Spleen (tissue), 7 donors: ENCODE measurements around the genes FBXO30 and ADGB.

- PRO-cap, 4 experiments, result no peak in any of the 4 experiments
- RAMPAGE, long total RNA, 4 experiments, result no peak in any of the 4 experiments
These were observed 31.3 kb downstream of the STX11 start for GRCh38 chr6:144181416-144182246.

DNA sequence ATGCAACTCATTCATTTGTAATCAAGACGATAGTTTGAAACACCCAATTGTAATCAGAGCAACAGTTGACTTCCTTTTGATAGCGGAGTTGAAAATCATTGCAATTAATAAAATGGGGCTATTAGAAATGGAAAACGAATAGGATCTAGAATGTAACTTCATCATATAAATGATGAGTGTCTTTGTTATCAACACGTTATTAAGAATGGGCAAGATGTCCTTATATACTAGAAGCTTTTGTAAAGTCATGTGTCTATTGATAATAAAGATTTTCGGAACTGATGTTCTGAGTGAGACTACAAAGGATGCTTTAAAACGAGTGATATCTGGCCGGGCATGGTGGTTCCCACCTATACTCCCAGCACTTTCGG is 41.3 kb downstream of the STX11 start:
- PRO-cap, 4 experiments, result no peak in any of the 4 experiments
- RAMPAGE, long total RNA, 4 experiments, result no peak in any of the 4 experiments

- PRO-cap, 4 experiments, result no peak in any of the 4 experiments
- RAMPAGE, long total RNA, 4 experiments, result no peak in any of the 4 experiments
These were observed 275.0 kb downstream of the UTRN start for GRCh38 chr6:144560016-144560557.

- PRO-cap, 4 experiments, result no peak in any of the 4 experiments
- RAMPAGE, long total RNA, 4 experiments, result no peak in any of the 4 experiments
These were observed 280.0 kb downstream of the UTRN start for GRCh38 chr6:144565120-144565544.

DNA sequence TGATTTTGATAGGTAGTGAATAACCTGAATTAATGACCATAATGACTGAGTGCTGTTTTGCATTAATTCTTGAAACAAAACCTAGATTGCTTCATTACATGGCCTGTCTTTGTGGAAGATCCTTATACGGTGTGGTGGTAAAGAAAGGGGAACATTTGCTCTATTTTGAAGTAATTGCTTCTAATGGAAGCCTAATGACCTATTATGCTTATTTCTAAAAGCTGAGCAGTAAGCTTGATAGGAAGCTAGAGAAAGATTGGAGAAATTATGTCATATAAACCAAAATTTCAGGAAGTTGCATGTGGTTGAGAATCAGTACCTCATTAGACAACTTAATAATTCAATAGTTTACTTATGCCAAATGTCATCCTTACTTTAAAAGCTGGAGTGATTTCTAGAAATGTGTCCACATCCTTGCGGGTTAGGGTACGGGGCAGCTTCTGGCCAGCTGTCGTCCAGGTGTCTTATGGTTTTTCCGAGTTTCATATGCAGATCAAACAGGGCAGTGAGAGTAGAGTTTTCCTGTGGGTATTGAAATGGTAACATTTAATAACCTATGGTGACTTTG is 310.8 kb downstream of the UTRN start:
- PRO-cap, 4 experiments, result no peak in any of the 4 experiments
- RAMPAGE, long total RNA, 4 experiments, result no peak in any of the 4 experiments

GRCh38 chr6:144850719-144851578 is 565.8 kb downstream of the UTRN start:
- PRO-cap, 4 experiments, result no peak in any of the 4 experiments
- RAMPAGE, long total RNA, 4 experiments, result no peak in any of the 4 experiments

- PRO-cap, 4 experiments, result no peak in any of the 4 experiments
- RAMPAGE, long total RNA, 4 experiments, result no peak in any of the 4 experiments
These were observed 567.2 kb downstream of the UTRN start for GRCh38 chr6:144852054-144853054.

- PRO-cap, 4 experiments, result no peak in any of the 4 experiments
- RAMPAGE, long total RNA, 4 experiments, result no peak in any of the 4 experiments
These were observed 16.0 kb downstream of the FBXO30 start for GRCh38 chr6:145798586-145799005.

- PRO-cap, 4 experiments, result peak in 4 of 4 experiments; most common plus-strand start chr6:145814949 (in 3); most common minus-strand start chr6:145814759 (in 4)
- RAMPAGE, long total RNA, 4 experiments, result start-site peak on the plus strand in 3 of 4 experiments, at chr6:145814883-145814927 at its widest, 25 to 44 reads per replicate; start-site peak on the minus strand in 4 of 4 experiments, at chr6:145814644-145814818 at its widest, 55 to 115 reads per replicate
These were observed at the start of gene FBXO30 for GRCh38 chr6:145814594-145815464. FBXO30 (minus strand) TSS chr6:145814795.

- PRO-cap, 4 experiments, result no peak in any of the 4 experiments
- RAMPAGE, long total RNA, 4 experiments, result no peak in any of the 4 experiments
These were observed at the start of gene ADGB for GRCh38 chr6:146598737-146599266. ADGB (plus strand) TSS chr6:146598972.

GRCh38 chr6:146892505-146893165 is 293.9 kb downstream of the ADGB start:
- PRO-cap, 4 experiments, result no peak in any of the 4 experiments
- RAMPAGE, long total RNA, 4 experiments, result no peak in any of the 4 experiments

- PRO-cap, 4 experiments, result no peak in any of the 4 experiments
- RAMPAGE, long total RNA, 4 experiments, result no peak in any of the 4 experiments
These were observed 219.1 kb upstream of the STXBP5 start for GRCh38 chr6:146985033-146985602.

GRCh38 chr6:147201771-147202266 is 2.4 kb upstream of the STXBP5 start:
- PRO-cap, 4 experiments, result peak in 3 of 4 experiments; most common plus-strand start chr6:147202091 (in 1); most common minus-strand start chr6:147202043 (in 3)
- RAMPAGE, long total RNA, 4 experiments, result no peak in any of the 4 experiments

DNA sequence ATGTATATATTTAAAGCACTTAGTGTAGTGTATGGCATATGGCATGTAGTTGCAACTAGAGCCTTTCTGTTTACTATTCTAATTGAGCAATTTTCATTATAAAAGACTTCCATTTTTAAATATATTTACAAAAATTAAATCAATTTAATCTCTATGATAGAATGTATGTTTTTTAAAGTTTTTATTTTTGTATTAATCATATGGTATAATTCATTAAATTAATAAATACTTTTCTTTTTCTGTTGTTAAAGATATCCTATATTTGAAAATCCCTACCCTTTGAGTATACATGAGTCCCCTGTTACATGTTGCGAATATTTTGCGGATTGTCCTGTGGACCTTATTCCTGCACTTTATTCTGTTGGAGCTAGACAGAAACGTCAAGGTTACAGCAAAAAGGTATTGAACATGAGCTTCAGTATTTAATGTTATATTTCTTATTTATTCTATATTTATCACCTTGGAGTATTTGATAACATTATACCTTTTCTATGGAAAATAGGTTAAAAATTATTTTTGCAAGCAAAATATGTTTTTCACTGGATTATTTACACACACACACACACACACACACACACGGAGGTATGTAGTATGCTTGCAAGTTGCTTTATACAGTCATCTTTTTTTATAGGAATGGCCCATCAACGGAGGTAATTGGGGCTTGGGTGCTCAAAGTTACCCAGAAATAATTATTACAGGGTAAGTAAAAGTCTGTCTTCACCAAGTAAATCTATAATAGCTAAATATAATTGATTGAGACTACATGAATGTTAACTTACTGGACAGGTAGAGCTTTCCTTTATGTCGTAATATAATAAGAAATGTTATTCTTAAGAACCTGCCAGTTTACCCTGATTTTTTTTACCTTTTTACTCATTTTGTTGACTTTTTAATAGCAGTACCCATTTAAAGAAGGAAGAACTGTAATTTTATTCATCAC is 109.7 kb downstream of the STXBP5 start:
- PRO-cap, 4 experiments, result no peak in any of the 4 experiments
- RAMPAGE, long total RNA, 4 experiments, result start-site peak on the plus strand in 1 of 4 experiments, centred at positions 296 to 810 of the sequence, 10 to 13 reads per replicate

DNA sequence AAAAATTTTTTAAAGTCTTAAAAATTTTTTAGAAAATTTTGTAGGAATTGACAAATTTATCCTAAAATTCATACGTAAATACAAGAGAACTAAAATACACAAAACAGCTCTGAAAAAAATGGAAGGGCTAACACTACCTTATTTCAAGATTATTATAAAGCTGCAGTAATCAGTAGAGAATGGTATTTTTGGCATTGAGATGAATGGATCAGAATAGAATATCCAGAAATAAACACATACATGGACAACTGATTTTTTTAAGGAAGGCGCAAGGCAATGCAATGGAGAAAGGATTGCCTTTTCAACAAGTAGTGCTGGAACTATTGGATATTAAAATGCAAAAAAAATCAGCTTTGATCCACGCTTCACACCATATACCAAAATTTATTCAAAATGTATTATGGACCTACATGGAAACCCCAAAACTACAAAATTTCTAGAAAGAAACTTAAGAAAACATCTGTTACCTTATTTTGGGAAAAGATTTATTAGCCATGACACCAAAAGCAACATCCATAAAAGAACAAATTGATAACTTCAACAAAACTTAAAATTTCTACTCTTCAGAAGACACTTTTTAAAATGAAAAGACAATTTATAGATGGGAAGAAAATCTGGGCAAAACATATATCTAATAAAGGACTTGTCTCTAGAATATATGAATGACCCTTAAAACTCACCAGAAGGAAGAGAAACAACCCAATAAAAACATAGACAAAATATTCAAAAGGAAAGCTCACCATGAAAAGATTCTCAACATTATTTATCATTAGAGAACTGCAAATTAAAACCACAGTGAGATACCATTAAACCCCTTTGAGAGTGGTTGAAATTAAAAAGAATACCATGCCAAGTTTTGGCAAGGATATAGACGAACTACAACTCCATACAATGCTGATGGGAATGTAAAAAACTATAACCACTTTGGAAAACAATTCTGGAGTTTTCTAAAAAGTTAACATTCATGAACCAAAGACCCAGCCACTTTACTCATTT is 139.3 kb upstream of the SAMD5 start:
- PRO-cap, 4 experiments, result no peak in any of the 4 experiments
- RAMPAGE, long total RNA, 4 experiments, result start-site peak on the plus strand in 1 of 4 experiments, centred at position 471 of the sequence, 18 reads per replicate

DNA sequence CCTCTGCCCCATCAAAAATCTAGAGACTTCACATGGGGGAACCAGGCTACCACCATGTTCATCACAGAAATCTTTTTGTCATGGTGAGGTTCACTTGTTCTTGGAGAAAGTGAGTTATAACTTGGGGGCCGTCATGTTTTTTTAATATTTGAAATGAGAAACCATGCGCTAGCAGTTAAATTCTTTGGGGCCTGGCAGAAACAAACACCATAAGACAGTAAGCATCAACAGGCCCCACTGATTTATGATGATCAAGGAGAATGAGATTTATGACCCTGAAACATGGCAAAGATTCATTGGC is 410.7 kb downstream of the SAMD5 start:
- PRO-cap, 4 experiments, result no peak in any of the 4 experiments
- RAMPAGE, long total RNA, 4 experiments, result no peak in any of the 4 experiments

DNA sequence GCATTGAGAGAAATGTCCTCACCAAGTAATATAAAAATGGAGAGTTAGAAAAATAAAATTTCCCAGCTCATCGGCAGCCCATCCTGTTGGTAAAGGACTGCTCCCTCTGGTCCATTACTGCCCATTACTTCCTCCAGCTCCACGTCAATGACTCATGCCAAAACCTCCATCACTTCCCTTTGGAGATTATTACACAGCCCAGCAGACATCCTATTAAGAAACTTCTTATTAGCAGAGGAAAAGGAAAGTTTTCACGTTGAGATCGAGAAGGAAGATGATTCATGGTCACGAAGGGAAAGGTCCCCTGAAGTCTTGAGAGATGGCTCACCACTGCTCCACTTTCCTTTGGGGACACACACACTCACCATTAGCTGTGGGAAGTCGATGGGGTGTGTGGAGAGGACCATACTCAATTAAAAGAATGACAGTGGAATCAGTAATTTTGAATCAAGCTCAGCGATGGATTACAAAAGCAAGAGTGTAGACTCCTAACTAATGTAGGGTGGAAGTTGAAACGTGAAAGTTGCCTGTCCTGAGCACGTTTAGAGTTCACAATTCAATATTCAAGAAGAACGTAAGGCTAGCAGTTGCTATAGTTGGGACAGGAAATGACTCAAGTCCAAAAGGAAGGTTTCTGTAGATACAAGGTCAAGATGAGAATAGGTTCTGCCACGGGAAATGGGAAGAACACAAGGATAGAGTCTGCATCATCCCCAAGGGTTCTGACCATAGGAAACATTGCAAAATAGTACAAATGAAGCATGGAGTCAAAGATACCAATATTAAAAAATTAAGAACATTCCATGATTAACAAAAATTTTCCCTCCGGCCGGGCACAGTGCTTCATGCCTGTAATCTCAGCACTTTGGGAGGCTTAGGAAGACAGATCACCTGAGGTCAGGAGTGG is 21.6 kb downstream of the SASH1 start:
- PRO-cap, 4 experiments, result no peak in any of the 4 experiments
- RAMPAGE, long total RNA, 4 experiments, result no peak in any of the 4 experiments

DNA sequence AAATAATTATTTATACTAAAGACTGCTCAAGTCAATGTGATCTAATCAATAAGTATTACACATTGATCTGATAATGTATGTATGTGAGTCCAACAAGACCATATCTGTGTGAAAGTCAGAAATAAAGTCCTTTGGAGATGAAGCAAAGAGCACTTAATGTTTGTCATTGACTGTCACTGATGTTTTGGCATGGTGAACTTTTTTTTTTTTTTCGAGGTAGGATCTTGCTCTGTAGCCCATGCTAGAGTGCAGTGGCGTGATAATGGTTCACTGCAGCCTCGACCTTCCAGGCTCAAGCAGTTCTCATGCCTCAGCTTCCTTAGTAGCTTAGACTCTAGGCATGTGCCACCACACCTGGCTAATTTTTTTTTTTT is 139.7 kb downstream of the SASH1 start:
- PRO-cap, 4 experiments, result peak in 4 of 4 experiments; most common plus-strand start position 201 of the sequence (in 2)
- RAMPAGE, long total RNA, 4 experiments, result no peak in any of the 4 experiments

GRCh38 chr6:148509392-148510497 is 167.1 kb downstream of the SASH1 start:
- PRO-cap, 4 experiments, result no peak in any of the 4 experiments
- RAMPAGE, long total RNA, 4 experiments, result no peak in any of the 4 experiments

DNA sequence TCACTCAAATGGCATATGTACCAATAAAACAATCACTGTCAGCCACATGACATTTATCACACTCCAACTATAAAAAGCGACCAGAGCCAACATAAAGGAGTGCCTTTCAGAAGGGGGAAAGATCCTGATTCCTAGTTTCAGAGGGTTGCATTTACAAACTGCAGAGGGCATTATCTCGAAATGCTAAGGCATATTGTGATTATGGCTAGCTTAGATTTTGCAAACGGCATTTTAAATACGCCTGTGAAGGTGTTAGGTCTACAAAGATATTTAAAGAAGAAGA is 176.4 kb downstream of the SASH1 start:
- PRO-cap, 4 experiments, result no peak in any of the 4 experiments
- RAMPAGE, long total RNA, 4 experiments, result no peak in any of the 4 experiments